Testis (tissue), 5 donors: Measurements from ENCODE around the genes MOV10, RSBN1 and BCL2L15.

DNA sequence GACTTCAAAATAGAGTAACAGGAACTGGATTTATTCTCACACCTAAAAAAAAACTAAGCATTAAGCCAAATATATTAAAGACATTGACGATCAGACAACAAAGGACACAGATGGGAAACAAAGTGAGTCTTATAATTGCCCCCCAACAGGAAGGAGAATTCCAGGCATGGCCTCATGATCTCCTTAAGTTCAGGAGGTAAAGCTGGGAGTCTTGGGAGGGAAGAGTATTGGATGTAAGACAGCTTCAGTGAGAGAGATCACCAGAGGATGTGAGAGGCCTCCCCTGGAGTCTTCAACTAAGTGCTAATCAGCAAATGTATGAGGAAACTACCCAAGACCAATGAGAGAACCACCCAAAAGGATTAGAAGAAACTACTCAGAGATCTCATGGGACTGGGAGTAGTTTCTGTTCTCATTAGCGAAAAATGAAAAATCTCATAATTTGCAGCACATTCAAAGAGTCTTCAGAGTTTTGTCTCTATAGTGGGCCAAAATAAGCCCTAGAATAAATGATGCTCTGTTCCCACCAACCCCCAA, 36.7 kb upstream of the WNT2B start:
- PRO-cap, 3 experiments, result no peak in any of the 3 experiments
- RAMPAGE, long total RNA, 2 experiments, result no peak in any of the 2 experiments
- RRBS, result no CpG with 5 or more reads among the region's 2 CpGs

DNA sequence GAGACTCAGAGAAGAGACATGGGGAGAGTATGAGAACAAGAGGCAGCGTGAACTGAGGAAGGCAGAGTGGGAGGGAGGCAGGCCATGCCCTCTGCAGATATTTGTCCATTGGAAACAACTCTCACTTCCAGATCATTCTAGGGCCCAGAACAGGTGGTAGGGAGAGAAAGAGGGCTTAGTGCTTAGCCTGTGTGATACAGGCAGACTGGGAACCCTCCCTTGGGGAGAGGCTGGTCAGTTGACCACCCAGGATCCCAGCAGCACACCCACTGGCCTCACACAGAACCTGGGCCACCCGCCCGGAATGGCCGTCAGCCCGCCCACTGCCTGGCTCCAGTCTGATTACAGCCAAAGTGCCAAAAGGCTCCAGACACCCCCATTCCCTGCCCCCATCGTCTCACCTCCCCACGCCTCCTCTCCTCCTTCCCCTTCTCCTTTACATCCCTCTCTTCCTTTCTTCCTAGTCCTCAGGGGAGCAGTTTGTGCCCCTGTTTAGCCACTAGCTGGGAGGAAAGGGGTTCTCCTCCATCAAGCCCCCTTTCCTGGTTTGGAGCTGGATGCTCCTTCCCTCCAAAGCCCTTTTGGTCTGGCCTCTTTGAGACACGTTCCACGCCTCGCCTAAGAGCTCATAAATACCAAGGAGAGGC, 4.8 kb upstream of the WNT2B start:
- PRO-cap, 3 experiments, result no peak in any of the 3 experiments
- RAMPAGE, long total RNA, 2 experiments, result no peak in any of the 2 experiments
- RRBS, result no CpG with 5 or more reads among the region's 10 CpGs

DNA sequence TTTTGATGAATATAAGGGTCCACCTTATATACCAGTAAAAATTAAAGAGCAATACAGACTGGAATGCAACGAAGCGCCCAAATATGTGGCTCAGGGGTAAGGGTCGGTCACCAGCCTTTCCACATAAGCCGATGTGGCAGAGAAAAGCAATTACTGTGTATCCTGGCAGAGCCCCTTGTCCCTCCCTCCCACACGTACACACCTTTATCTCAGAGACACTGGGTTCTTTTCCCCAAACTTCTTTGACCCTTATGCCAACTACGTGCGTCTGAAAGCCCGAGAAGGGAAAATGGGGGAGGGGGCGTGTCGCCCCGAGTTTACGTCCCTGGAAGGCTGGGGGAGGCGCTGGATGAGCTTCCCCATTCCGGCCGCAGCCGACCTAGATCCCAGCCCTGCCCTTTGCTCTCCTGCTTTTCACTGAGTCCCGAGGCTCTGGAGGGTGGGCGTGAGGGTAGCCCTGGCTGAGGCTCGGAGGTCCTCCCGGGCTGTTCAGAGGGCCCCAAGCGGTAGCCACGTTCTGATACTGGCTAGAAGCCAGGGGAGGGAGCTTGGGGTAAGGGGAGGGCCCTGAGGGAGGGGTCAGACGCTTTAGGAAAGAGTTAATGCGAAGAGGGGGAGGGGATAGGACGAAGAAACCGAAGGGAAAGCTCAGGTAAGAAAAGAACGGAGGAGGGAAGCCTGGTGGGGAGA, at the start of gene MOV10:
MOV10 (plus strand) TSS at position 582 of the 690 bp plus-strand sequence.
- PRO-cap, 3 experiments, result peak in 3 of 3 experiments; most common plus-strand start position 235 of the sequence (in 2); most common minus-strand start position 133 of the sequence (in 2)
- RAMPAGE, long total RNA, 2 experiments, result start-site peak on the plus strand in 2 of 2 experiments, centred at positions 385 to 656 of the sequence, 296 to 1,223 reads per replicate
- RRBS, result no CpG with 5 or more reads among the region's 27 CpGs

DNA sequence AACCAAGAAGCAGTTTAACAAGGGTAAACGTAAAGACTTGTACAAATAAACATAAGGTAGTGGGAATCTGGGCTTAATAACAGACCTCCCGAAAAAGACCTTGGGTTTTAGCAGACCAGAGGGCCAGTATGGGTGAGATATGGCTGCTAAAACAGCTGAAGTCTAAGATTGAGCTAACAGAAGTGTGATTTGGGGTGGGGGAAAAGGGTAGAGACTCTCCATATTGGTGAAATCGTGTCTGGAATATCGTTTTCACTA, 1.3 kb downstream of the MOV10 start:
- PRO-cap, 3 experiments, result no peak in any of the 3 experiments
- RAMPAGE, long total RNA, 2 experiments, result no peak in any of the 2 experiments
- RRBS, result no CpG with 5 or more reads among the region's 4 CpGs

GRCh38 chr1:112697893-112698291, 9.0 kb downstream of the RHOC start:
- PRO-cap, 3 experiments, result no peak in any of the 3 experiments
- RAMPAGE, long total RNA, 2 experiments, result no peak in any of the 2 experiments
- RRBS, result no CpG with 5 or more reads among the region's 10 CpGs

DNA sequence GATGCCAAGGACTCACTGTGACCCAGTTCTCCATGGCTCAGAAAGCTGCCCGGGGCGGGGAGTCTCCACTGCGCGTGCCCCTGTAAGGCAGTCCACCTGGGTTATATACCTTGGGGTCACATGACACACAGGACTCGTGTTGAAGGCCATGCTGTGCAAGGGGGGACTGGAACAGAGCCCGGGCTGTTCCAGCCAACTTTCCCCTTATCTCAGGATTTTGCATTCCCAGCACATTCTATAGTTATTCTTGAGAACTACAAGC, 75.4 kb downstream of the TAFA3 start:
- PRO-cap, 3 experiments, result peak in 2 of 3 experiments; most common minus-strand start position 76 of the sequence (in 2)
- RAMPAGE, long total RNA, 2 experiments, result no peak in any of the 2 experiments
- RRBS, result no CpG with 5 or more reads among the region's 6 CpGs

GRCh38 chr1:112841891-112842317, 114.1 kb downstream of the SLC16A1 start:
- PRO-cap, 3 experiments, result no peak in any of the 3 experiments
- RAMPAGE, long total RNA, 2 experiments, result no peak in any of the 2 experiments
- RRBS, result no CpG with 5 or more reads among the region's 8 CpGs

GRCh38 chr1:112956848-112957385, 921 bp upstream of the SLC16A1 start:
- PRO-cap, 3 experiments, result peak in 2 of 3 experiments; most common minus-strand start chr1:112957169 (in 1)
- RAMPAGE, long total RNA, 2 experiments, result no peak in any of the 2 experiments
- RRBS, result 12% methylated on average over 4 of the region's 24 CpGs

DNA sequence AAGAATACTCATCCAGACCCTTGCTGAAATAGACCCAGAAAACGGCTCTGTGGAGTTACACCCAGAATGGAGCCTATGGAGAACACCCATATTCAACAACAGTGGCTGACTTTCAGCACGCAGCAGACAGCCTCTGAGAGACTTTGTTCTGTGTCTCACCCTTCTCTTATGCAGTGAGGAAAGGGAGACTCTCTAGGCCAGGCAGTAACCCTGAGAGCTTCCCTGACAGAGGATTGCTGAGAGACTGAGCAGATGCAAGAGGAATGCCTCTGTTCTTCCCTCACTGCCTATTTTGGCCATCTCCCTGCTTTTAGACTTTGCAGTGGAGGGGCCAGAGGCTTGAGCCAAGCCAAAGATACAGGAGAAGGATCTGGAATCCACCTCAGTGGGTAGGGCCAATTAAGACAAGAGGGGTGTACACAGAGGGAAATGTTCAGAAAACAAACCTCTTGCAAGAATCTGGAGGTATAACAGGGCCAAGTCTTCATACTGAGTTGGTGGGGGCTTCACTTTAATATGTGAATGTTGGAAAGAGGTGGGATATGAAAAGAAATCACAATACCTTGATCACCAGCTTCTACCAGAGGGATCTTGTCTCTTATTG, 41.9 kb upstream of the SLC16A1 start:
- PRO-cap, 3 experiments, result no peak in any of the 3 experiments
- RAMPAGE, long total RNA, 2 experiments, result no peak in any of the 2 experiments
- RRBS, result no CpG with 5 or more reads among the region's 2 CpGs

DNA sequence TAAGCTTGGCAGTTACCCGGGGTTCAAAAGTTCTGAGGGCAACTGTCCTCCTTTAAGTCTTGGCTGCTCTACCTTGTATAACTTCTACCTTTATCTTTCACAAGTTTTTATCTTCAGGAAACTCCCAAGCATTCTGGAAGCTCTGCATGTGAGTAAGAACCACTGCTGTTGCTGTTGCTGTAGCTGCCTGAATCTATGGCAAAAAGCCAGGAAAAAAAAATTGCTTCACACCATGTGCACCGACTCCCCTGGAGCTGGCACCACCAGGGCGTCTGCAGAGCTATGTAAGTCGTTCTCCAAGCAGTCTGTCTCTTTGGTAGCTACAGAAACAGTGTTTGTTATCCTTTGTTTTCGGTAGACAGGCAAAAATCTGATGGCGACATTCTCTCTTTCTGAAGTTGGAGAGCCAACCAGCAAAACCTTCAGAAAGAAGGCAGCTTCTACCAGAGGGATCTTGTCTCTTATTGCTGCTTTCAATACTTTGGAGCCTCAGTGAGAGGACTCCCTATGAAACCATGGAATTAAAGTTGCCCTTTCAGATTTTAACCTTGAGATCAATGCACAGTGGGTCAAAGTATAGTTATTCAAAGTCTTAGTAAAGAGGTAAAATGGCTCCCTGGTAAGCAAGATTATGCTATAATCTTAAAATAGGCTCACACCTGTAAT, 43.0 kb upstream of the SLC16A1 start:
- PRO-cap, 3 experiments, result peak in 1 of 3 experiments; most common minus-strand start position 65 of the sequence (in 1)
- RAMPAGE, long total RNA, 2 experiments, result no peak in any of the 2 experiments
- RRBS, result no CpG with 5 or more reads among the region's 6 CpGs

DNA sequence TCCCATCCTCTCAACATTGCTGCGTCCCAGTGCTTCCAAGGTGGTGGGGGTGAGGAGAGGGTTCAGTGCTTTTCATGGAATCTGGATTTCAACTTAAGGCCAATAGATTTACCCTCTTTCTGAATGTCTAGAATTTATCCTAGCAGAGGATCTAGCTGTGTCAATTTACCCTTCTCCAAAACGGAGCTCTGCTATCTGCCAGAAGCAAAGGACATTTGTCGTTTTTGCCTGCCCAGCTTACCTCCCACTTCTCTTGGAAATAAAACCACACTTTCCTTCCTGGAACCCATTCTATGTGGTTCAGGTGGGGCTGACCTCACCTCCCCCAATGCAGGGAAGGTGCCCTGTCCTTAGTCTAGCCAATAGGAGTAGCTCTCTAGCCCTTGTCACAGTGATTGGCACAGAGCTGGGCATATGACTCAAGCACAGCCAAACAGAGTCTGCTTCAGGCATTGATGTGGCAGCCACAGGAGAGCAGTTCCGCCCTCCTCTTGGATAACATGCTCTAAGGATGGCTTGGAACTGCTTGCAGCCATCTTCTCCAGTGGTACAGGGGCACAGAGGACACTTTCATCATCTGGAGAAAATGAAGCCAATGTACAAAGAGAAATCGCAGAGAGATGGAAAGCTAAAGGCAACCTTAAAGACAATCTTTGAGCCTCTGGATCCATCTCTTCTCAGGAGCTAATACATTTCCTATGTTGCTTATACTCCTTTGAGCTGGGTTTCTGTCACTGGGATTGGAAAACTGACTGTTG, 134.0 kb downstream of the LRIG2 start:
- PRO-cap, 3 experiments, result no peak in any of the 3 experiments
- RAMPAGE, long total RNA, 2 experiments, result no peak in any of the 2 experiments
- RRBS, result no CpG with 5 or more reads among the region's 5 CpGs

DNA sequence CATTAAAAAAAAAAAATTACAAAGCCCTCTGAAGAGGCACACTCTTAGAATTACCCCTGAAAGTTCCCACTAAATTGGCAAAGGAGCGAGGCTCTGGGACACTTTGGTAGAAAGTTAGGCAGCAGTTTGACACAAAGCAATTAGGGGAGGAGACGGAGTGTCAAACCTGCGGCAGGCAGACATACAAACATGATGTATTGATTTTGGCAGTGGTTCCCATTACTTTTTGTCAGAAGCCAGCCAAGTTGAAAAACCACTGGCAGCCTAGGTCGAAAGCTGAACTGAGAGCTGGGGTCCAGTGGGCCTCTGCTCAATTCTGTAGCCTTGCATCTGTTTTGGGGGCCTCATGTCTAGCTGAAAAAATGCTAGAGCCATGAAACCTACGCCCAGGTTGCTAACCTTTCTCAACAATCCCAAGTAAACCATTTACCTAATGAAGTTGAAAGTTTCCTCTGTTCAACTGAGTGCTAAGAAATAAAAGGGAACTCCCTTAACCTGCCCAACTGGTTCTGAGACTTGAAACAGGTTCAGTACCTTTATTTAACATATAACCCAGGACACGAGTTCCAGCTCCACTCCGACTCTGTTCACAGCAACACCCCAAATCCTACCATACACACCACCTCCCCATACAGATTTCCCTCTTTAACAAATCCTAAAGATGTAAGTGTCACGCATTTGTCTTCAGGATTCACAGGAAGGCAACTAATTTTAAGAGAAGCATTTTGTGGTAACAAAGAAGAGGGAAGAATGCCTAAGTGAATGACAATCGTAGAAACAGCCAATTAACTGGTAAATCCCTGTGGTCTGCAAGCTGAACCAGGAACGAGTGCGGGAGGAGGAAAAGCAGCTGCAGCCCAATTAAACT, 134.8 kb upstream of the MAGI3 start:
- PRO-cap, 3 experiments, result no peak in any of the 3 experiments
- RAMPAGE, long total RNA, 2 experiments, result no peak in any of the 2 experiments
- RRBS, result no CpG with 5 or more reads among the region's 11 CpGs

GRCh38 chr1:113388679-113389292, 1.5 kb upstream of the MAGI3 start:
- PRO-cap, 3 experiments, result no peak in any of the 3 experiments
- RAMPAGE, long total RNA, 2 experiments, result no peak in any of the 2 experiments
- RRBS, result 13% methylated on average over 2 of the region's 7 CpGs

GRCh38 chr1:113457710-113458248, 67.5 kb downstream of the MAGI3 start:
- PRO-cap, 3 experiments, result no peak in any of the 3 experiments
- RAMPAGE, long total RNA, 2 experiments, result no peak in any of the 2 experiments
- RRBS, result no CpG with 5 or more reads among the region's 2 CpGs

DNA sequence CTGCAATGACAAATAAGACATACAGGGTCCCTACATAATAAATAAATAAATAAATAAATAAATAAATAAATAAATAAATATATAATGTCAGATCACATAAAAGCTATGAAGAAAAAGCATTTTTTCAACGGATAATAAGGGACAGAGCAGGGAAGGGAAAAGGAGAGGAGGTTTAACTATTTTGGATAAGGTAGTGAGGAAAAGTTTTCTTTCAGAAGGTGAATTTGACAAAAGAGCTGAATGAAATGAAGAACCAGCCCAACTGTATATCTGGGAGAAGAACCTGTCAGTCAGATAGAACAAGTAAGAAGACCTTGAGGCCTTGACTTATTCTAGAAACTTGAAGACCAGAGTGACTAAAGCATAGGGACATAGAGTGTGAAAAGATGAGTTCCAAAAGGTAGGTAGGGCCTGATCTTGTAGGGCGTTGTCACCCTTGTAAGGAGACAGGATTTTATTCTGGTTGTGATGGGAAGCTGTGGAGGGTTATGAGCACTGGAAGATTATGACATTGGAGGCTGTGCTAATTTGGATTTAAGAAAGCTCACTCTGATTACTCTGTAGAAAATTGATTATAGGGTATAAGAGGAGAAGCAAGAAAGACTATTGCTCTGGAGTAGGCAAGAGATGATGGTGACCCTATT, 115.3 kb downstream of the MAGI3 start:
- PRO-cap, 3 experiments, result no peak in any of the 3 experiments
- RAMPAGE, long total RNA, 2 experiments, result no peak in any of the 2 experiments
- RRBS, result no CpG with 5 or more reads among the region's 2 CpGs

GRCh38 chr1:113719426-113719971, 39.8 kb downstream of the PHTF1 start:
- PRO-cap, 3 experiments, result no peak in any of the 3 experiments
- RAMPAGE, long total RNA, 2 experiments, result no peak in any of the 2 experiments
- RRBS, result no CpG with 5 or more reads among the region's 3 CpGs

DNA sequence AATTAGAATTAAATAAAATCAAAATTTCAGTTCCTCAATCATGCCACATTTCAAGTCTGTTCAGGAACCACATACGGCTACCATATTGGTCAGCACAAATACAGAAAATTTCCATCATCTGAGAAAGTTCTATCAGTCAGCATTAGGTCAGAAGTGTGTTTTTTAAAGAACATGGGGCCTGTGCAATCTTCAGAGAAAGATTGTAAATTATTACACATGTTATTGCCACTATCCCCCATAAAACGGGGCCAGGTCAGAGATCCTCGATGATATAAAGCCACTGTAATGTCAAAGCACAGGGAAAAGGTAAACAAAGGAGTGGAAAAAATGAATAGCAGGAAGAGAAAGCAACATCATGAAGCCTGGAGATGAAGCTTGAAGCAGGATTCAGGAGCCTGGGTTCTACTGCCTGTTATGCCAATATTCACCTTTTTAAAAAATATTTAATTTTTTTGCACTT, 2.4 kb downstream of the RSBN1 start:
- PRO-cap, 3 experiments, result no peak in any of the 3 experiments
- RAMPAGE, long total RNA, 2 experiments, result no peak in any of the 2 experiments
- RRBS, result no CpG with 5 or more reads among the region's 3 CpGs

DNA sequence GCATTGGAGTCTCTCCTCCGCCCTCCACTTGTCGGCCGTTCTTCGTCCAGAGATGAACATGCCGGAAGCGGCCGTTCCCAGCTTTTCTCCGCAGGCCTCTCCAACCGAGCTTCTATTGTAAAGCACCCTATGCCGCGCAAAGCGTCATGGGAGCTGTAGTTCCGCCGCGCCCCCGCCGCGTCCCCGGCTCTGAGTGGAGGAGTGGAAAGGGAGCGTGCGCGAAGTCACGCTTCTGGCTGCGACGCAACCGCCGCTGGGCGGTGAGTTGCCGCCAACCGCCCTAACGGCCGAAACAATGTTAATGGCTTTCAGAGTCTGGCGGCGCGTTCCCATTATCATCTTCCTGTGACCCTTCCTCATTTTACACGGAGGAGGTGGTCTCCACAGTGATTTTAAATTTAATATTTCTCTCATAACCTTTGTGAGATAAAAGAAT, at the start of gene RSBN1:
RSBN1 (minus strand) TSS at position 124 of the 436 bp plus-strand sequence.
- PRO-cap, 3 experiments, result peak in 3 of 3 experiments; most common plus-strand start position 45 of the sequence (in 2); most common minus-strand start position 90 of the sequence (in 1)
- RAMPAGE, long total RNA, 2 experiments, result start-site peak on the plus strand in 2 of 2 experiments, centred at positions 234 to 258 of the sequence, 188 to 222 reads per replicate; start-site peak on the minus strand in 1 of 2 experiments, centred at position 123 of the sequence, 148 reads per replicate
- RRBS, result 0% methylated on average over 4 of the region's 36 CpGs

- PRO-cap, 3 experiments, result no peak in any of the 3 experiments
- RAMPAGE, long total RNA, 2 experiments, result no peak in any of the 2 experiments
- RRBS, result 93% methylated on average over 2 of the region's 16 CpGs
Measured at GRCh38 chr1:113886842-113887870, at the start of gene BCL2L15. Gene BCL2L15, minus strand, starts transcription at chr1:113887581.

GRCh38 chr1:113901027-113901644, 3.5 kb downstream of the AP4B1 start:
- PRO-cap, 3 experiments, result no peak in any of the 3 experiments
- RAMPAGE, long total RNA, 2 experiments, result no peak in any of the 2 experiments
- RRBS, result no CpG with 5 or more reads among the region's 8 CpGs